Type B pancreatic cell (in vitro differentiated cells): ENCODE measurements around a stretch of chr7.

GRCh38 chr7:106285341-106285937 lies 656 bp upstream of the NAMPT start:
- PRO-cap = no peak

- PRO-cap = no peak
These were observed 2.9 kb upstream of the NAMPT start for GRCh38 chr7:106287713-106288051.

- PRO-cap = no peak
These were observed 60.8 kb upstream of the NAMPT start for GRCh38 chr7:106345248-106346324.

GRCh38 chr7:106424628-106425891 lies 140.3 kb upstream of the NAMPT start:
- PRO-cap = unidirectional peak, plus-strand start at chr7:106424682

DNA sequence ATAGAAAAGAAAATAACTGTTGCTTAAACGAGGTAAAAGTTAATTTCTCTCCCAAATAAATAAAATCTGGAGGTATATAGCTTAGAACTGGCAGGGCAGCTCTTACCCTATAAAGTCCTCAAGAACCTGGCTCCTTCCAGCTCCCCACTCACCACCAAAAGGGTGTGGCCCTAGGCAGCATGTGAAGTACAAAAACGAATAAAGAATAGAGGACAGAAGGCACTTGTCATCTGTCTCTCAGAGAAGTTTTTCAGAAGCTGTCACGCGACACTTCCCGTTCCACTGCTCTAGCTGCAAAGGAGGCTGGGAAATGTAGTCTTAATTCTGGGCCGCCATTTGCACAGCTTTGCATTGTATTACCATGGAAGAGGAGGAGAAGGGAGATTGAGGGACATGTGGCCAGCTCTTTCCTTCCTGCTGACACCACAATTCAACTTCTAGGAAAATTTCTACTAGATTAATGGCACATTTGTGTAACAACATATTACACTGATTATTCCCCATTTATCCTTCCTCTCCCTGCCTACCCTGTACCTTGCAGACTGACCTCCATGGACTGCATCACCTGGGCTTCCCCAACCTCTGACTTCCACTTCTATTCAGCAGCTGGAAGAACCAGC lies 62.2 kb downstream of the CCDC71L start:
- PRO-cap = no peak

DNA sequence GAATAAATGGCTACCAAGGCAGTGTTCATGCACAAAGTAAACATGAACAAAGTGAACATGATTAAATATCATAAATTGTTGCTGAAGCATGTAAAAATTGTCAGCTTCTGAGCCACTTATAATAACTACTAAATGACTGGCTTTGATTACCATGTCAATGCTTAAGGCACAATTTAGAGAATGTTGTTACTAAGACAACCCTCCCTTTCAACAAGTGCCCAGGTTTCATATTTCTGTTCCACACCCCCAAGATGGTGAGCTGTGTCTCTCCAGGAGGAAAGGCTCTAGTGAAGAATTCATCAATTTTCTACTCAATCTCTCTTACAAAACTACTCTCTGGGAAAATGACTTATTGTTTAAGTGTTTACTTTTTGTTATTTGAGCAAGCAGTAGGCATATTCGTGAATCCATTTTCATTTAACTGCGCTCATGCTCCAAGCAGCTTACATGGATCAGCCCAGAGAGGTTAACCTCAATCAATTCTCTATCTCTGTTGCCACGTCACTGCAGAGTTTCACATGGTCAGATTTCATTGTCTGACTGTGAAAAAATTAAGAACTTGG lies 49.9 kb downstream of the CCDC71L start:
- PRO-cap = unidirectional peak, minus-strand start at position 486 of the sequence

DNA sequence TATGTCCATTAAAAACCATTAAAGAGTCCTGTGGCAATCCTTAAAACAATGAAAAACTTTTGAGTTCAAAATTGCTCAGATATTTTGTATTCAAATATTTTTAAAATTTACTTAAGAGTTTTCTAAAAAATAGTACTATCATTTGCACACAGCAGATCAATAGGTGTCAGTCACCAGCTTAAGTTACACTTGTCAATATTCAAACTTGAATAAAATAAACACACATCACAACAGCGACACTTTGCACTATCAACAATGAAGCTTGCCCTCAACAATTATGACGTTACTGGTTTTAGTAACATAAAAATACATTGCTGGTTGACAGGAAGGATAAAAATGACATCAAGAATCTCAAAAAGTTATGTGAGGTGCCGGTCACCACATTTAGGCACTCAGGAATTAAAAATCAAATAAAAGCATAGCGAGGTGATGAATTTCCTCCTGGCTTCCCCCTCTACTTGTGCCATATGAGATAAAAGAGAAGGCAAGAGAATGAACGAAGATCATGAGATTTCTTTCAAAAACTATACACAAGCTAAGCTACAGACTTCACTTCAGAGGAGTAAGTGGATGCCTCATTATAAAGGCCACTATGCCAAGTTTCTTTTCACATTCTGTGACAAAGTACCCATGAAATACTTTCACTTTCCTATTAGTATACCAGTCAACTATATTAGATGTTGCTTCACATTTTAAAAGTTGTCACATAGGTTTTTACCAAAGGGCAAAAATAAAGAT lies 3.8 kb downstream of the CCDC71L start:
- PRO-cap = no peak

DNA sequence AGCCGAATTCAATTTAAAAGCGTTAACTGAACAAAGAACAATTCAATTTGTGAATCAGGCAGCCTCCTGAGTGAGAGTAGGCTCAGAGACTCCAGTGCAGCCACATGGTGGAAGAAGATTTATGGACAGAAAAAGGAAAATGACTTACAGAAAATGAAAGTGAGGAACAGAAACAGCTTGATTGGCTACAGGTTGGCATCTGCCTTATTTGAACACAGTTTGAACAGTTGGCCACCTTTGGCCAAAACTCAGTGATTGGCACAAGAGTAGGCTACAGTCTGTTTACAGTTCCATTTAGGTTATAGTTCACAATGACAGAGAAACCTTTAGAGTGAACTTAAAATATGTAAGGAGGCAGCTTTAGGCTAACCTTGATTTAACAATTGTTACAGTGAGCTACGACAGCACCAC lies 86.3 kb upstream of the CCDC71L start:
- PRO-cap = no peak

DNA sequence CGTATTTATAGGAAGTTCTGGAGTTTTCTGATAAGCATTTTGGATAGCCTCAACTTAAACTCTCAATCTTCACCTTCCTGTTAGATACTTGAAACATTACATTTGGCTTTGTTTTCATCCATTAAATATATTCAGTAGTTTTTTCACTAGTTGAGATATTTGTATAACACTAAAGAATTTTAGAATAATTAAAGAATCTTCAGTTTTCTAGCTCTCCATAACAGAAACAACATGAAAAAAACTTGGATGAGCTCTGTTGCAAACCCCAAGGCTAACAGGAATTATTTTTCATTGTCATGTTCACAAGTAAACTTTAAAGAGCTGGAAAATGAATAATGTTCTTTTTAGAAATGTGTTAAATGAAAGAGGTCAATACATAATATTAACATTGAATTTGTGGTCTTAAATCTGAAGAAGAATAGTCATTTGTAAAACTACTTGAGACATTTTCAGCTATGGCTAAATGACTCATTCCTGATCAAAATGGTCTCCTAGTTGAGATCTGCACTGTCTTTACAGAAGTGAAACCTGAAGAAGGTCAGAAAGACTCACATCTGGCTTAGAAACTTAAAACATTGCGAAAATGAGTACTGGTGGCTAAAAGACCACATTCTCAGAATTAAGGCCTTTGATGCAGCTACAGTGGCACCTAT lies 5.8 kb downstream of the PIK3CG start:
- PRO-cap = no peak

DNA sequence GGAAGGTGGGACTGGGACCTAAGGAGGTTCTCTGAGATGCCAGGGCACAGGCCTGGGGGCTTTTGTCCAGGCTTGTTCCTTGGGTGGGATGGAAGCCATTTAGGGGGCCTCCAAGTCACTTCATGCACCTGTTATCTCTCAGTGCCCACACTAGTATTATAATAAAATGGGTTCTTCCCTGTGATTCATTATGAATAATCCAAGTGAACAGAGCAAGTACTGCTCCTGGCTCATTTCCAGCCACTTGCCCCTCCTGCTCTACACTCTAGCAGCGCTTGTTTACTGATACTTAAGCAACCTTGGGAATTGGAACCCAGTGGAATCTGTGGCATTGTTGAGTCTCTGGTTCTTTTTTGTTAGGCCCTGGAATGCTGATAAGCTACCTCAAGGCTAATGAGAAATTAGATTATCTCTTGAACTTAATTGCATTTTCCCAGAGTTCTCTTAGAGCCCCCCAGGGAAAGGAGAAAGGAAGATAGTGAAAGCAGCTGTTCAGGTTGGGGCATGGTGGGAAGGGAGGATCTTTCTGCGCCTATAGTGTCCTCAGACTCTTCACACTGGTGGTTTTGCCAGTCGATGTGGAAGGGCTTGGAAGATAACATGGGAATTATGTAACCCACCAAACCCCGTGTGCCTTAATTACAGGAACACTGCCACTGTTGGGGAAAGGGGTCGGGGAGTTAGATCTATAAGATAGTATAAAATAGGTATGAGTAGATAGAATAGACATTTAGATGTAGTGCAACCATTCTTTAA lies 34.1 kb downstream of the PRKAR2B start:
- PRO-cap = no peak

DNA sequence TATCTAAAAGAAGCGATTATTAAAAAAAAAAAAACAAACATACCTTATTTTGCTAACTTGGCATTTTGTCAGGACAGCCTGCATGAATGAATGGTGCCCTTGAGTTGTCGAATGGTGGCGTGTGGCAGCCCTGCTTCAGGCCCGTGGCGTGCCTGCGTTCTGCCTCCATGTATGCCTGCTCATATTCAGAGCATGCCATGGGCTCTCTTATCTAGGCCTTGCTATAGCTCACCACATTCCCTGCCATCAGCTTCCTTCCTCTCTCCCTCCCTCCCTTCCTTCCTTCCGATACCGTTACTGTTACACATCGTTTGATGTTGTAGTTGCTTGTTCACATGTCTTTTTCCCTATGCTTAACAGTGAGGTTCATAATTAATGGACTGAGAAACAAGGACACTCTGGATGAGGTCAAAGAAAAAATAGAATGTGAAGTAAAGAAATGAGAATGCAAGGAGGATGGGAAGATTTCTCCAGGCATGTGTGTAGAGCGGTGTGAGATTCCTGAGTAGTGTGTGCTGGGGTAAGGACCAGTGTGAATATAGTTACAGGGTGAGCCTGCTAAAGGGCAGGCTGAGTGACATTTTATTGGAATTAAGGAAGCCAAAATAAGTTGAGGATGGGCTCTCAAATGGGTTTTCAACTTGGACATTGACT lies 35.0 kb downstream of the PRKAR2B start:
- PRO-cap = no peak

- PRO-cap = no peak
These were observed 4.4 kb downstream of the GPR22 start for GRCh38 chr7:107474094-107474797.

- PRO-cap = no peak
These were observed 36.8 kb downstream of the GPR22 start for GRCh38 chr7:107506571-107507124.

DNA sequence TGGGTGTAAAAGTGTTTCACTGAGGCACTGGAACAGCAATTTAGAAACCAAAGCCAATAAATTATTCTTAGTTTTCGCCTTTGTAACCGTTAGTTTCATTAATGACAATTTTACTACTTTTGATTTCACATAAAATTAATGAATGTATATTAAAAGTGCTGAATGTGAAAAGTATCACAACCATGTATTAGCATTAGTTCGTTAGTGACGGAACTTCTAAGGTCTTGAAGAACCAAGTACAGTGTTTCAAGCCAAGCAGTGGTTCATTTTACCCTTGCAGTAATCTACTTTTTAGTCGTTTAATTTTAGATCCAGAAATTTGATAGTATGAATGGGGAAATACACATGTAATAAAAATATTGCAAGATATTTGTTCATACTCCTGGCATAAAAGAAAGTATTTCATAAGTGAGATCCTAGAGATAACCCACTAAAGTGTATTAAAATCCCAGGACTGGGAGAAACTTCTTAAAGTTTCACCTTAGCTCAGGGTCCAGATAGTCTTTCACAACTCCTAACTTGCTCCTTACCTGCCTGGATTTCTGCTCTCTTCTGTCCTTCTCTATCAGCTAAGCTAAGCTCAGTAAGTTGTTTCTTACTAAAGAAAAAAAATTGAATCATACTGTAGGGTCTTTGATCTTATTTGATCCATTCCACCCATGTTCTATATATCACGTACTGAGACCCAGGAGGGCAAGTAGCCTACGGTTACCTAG lies 1.4 kb downstream of the BCAP29 start:
- PRO-cap = no peak

DNA sequence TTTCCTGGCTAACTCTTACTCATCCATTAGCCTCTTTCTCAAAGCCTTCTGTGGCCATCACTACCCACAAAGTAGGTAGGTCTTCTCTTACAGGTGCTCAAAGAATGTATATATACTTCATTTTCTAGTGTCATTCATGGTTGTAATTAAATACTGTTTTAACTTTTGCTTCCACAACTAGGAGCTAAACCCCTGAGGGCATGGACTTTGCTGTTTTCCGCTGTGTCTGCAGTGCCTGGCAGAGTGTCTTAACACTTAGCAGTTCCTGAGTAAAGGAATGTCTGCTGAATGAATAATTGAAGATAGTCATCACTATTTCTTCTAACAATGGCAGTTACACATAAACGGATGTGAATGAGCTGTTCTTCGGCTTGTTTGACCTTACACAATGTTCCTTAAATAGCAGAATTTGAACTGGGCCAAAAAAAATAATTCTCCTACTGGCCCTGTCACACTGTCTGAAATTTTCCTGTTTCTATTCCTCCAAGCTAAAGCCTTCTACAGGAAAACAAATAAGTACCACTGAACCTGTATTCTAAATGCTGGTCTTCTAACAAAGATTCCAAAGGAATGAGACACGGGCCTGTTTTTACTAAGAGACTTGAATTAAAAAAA lies 15.2 kb downstream of the BCAP29 start:
- PRO-cap = no peak

DNA sequence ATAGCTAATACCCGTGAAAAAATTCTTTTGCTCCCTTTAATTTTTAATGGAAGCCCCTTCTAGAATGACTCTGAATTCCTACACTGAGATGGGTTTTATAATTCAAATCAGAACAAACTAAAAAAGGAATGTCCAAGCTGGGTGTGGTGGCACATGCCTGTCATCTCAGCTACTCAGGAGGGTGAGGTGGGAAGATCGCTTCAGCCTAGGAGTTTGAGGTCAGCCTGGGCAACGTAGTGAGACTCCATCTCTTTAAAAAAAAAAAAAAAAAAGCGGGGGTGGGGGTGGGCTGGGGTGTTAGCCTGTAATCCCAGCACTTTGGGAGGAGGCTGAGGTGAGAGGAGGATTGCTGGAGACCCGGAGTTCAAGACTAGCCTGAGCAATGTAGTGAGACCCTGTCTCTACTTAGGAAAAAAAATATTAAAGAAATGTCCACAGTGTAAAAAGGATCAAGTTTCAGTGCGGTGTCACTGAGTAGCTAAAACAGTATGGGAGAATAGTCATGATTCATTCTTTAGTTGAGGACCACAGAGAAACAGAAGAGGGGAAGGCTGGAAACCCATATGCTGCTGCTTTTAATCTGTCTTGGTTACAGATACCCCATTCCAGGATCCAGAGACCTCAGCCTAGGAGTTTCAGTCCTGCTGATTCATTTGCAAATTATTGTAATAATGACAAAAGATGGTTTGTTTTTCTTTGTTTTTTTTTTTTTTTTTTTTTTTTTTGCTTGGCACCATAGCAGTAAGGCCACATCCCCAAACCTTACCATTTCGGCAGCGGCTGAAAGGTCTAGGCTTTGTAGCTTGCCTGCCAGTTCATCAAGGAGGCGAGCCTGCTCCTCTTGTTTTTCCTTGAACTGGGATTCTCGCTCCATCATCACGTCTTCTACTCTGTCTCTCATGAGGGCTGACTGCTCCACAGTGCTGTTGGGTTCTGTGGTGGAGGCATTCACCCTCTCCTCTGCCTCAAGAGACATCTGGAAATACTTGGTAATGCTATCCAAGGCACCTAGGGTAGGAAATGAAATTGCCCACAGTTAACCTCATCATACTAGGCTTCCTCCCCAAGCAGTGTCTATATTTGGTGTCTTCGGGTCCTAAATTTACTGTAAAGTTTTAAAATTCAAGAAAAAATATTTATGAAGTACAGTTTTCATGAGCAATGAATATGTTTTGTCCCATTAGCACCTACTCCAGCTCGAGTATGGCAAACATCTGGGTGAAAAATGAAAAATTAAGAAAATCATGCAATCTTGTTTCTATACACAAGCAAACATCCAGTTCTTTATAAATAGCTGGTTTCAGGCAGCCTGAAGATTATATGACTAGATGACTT lies 44.1 kb downstream of the DLD start:
- PRO-cap = no peak

- PRO-cap = no peak
These were observed 47.7 kb downstream of the DLD start for GRCh38 chr7:107938435-107939268.

DNA sequence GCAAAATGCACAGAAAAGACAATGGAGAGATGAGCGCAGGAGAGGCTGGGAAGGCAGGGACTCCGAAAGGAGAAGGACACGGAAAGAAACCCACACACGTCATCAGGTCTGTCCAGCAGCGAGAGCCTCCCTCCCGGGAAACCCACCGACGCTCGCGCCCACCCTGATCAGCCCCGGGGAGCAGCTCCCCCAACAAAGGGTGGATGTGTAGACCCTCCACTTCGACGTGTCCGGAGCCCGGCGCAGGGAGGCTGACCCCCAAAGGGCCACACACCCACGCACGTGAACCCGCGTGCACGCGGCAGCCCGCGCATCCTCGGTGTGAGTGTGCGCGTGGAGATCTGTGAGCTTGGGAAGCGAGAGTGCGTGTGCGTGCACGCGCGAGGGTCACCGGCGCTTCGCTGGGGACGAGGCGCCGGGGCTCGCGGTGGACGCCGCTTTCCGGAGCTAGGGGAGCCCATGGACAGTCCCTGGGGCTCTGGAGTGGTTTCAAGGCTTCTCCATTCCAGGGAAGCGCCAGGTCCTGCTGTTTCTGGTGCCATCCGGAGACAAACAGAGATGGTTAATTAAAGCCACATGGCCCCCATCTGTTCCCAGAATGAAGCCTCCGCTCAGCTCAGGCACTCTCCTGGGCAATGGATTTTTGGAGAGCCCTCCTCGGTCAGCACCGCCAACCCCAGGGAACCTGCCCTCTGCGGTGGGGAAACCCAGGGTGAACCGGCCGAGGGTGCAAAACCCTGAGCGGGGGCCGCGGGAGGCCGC lies 927 bp downstream of the LAMB1 start:
- PRO-cap = no peak

DNA sequence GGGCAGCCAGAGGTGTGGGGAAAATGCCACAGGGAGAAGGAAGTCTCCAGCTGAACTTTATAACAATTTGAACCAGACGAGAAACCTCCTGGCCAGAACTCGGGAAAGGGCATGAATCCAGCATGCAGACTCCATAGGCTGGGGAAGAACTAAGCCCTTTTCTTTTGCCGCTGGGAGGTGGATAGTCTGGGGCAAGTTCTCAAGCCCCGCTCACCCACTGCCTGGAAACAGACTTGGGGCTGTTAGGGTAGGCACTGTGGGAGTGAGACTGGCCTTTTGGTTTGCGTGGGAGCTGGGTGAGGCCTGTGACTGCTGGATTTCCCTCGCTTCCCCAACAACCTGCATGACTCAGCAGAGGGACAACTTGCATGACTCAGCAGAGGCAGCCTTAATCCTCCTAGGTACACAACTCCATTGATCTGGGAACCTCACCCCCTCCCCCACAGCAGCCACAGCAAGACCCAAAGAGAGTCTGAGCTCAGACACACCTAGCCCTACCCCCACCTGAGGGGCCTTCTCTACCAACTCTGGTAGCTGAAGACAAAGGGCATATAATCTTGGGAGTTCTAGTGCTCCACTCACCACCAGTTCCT lies 81.2 kb upstream of the LAMB4 start:
- PRO-cap = no peak

DNA sequence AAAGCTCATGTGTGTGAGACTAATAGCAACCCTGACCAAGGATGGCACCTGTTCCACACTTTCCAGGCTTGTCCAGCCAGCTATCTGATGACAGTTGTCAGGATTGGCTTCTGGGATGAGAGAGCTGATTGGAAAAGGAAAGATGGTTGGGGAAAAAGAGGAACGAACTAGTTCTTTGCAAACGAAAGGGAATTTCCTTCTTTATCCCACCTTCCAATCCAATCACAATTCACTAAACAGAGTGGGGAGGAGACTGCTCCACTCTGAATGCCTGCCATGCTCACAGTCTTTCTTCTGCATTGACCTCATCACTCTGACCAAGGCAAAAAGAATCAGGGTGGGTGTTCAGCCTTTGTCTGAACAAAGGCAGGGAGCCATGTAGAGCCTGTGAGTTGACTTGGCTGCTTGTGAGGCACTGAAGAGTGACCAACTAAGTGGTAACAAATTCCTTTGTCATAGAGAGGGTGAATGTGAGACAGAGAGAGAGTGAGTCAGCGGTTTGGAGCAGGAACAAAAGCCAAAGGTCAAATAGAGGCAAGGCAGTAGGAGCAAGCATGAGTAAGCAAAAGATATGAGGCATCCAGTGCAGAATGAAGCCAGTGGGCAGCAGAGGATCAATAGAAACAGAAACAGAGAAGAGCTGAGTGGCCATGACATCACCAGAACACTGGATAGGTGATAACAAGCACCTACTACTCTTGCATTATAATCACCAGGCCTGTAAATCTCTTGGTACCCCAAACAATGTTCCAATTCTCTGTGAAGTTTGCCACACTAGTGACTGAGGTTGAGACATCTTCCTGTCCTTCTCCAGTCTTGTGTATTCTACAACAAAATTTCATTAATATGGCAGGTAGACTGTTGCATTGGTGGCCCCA lies 116.0 kb upstream of the LAMB4 start:
- PRO-cap = no peak